ENCODE data around the genes NIPBL and LIFR.

DNA sequence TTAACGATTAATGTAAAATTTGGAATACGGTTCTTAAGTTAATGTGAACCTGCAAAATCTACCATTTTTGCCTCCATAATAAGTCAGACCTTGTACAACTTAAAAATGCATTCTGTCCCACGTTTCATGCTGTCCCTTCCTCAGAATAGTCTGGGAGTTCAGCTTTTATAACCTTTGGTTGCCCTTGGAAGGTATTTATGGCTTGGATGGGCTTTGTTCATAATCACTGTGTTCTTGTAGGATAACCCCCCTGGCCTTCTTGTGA, 41.9 kb downstream of the SLC1A3 start:
- RRBS, result no CpG with 5 or more reads among the region's 3 CpGs

- RRBS, result no CpG with 5 or more reads among the region's 3 CpGs
Observed at GRCh38 chr5:36723831-36724354, 117.5 kb downstream of the SLC1A3 start.

- RRBS, result no CpG with 5 or more reads among the region's 3 CpGs
Observed at GRCh38 chr5:36755240-36755637, 121.3 kb upstream of the NIPBL start.

GRCh38 chr5:36783120-36783686, 93.4 kb upstream of the NIPBL start:
- RRBS, result no CpG with 5 or more reads among the region's 22 CpGs

DNA sequence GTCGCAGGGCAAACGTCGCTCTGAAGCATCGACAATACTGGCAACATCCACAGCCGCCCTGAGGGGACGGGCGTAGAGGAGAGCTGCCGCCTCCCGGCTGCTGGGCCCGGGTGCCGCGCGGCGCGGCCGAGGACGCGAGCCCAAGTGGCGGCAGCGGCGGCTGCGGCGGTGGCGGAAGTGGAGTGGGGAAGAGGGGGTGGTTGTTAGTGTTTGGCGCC, 149 bp upstream of the NIPBL start:
- RRBS, result 1% methylated on average over 17 of the region's 25 CpGs

DNA sequence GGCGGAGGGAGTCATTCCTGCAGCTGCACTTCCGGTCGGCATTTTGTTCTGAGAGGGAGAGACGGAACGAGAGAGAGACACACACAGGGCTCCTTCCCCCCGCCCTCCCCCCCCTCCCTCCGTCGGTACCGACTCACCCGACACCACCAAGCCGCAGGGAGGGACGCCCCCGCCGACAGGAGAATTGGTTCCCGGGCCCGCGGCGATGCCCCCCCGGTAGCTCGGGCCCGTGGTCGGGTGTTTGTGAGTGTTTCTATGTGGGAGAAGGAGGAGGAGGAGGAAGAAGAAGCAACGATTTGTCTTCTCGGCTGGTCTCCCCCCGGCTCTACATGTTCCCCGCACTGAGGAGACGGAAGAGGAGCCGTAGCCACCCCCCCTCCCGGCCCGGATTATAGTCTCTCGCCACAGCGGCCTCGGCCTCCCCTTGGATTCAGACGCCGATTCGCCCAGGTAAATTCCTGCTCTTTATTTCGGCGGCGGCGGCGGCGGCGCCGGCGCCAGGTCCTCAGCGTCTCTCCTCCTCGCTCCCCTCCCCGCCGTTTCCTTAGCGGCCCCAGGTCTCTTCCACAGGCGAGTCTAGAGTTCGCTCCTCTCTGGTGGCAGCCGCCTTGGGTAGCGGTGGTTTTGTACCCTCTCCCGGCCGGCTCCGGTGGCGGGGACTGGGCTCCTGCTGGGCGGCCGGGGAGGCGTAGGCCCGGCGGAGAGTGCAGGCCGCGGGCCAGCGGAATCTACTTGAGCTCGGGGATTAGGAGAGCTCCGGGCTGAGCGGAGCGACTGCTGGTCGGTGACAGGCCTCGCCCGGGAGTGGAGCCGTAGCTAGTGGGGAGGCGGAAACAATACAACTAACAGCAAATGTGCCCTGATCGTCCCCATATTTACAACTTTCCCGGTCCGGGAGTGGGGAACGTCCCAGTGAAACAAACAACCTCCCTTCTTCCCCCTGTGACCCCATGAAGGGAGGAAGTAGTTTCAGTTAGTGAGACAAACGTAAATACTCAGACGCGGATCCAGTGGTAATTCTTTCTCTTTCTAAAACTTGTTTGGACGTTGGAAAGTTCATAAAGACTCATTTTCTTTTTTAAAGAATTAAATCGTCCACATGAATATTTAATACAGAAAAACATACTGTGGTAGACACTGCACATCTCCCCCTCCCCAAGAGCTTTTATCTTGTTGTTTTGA, at the start of gene NIPBL:
Gene NIPBL, plus strand, starts transcription at position 41 of the 1,182 bp plus-strand sequence.
- RRBS, result 1% methylated on average over 39 of the region's 84 CpGs

GRCh38 chr5:36878695-36879231, 2.2 kb downstream of the NIPBL start:
- RRBS, result no CpG with 5 or more reads among the region's 12 CpGs

DNA sequence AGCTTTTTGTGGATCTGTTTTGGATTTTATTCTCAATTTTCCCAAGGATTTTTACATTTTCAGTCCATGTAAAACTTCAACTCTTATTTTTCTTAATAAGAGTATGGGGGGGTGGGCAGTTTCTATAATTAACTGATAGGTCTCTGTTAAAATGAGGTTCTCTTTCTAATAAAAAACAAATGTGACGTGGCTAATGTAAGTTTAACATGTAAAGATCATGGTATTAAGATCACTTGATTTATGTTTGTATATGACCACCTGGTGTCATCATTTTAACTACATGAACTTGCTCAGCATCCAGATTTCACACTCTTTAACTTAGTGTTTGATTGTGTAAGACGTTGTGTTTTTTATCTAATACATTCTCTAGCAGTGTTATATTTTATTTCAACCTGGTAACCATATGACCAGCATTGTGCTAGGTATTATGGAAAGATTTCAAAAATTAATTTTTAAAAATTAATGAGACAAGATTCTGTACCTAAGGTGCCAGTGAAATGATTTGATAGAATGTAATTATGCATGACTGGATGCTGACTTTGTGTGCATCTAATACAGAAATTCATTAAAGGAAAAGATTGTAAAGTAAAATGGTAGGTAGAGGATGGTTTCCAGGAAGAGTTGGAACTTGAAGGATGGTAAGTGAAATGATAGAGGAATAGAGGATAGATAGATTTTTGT, 57.4 kb downstream of the NIPBL start:
- RRBS, result no CpG with 5 or more reads among the region's 2 CpGs

DNA sequence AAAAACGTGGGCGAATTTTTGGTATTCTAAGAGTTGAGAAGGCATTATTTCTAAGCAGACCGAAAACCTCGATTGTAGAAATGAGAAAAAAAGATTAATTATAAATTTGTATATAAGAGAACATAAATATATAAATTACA, 90.2 kb downstream of the NIPBL start:
- RRBS, result no CpG with 5 or more reads among the region's 4 CpGs

DNA sequence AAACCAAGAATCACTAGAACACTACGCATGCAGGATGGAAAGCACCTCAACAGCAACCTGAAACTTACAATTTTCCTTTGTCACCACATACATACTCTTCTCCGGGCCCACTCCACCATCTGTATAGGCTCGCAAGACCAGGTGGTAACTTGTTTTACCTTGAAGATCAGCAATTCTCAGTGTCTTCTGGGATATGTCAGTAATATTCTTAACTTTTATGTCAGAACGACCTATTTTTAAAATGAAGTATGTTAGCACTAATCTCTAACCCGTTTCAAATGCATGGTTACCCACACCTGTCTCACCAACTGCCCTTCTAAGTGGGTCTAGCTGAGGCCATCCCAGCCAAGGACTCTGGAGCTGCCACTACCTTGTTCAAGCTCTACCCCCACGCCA, 70.7 kb downstream of the LIFR start:
- RRBS, result no CpG with 5 or more reads among the region's 6 CpGs

GRCh38 chr5:38542462-38543193, 13.8 kb downstream of the LIFR start:
- RRBS, result no CpG with 5 or more reads among the region's 6 CpGs

- RRBS, result no CpG with 5 or more reads among the region's 6 CpGs
Observed at GRCh38 chr5:38552718-38553544, 3.5 kb downstream of the LIFR start.

DNA sequence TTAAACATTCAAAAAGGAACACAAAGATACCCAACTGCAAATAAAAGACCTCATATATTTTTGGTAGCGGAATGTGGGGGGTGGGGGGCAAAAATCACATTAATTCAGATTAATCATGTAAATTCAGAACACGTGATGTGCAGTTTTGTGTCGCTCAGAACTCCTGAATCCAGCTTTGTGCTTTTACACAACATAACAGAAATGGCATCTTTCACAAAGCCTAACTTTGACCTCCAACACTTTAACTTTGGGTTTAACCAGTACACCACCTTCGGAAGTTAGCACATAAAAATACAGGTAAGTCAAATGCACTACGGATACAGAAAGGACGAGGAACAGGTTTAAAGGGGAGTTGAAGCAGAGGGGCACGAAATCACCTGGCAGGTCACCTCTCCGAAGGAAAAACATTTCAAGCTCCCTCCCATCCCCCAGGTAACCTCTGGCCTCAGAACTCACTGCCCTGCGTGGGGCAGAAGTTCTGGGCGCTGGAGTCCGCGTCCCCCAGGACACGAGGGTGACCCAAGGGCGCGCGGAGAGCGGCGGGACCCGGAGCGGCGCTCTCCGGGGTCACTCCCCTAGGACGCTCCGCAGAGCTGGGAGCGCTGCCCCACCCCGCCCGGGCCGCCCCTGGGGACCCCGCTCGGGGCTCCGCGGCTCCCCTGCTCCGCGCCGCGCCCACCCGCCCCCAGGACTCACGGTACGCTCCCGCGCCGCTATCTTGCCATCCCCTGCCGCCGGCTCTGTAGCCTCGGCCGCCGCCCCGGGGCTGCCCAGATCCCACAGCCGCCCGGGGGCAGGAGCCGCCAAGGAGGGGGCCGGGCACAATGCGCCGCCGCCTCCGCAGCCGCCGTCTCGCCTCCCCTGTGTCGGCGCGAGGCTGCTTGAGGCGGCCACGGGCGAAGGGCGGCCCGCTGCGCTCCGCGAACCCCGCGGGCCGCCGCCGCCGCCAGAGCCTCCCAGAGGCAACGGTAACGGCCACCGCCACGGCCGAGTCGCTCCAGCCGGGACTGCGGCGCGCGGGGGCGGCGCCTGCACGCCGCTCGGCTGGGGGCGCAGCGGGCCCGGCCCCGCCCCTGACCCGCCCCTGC, at the start of gene LIFR:
Gene LIFR, minus strand, starts transcription at position 1,009 of the 1,088 bp plus-strand sequence.
- RRBS, result 2% methylated on average over 19 of the region's 97 CpGs

GRCh38 chr5:38825533-38825839, 20.3 kb upstream of the OSMR start:
- RRBS, result no CpG with 5 or more reads among the region's 1 CpG

DNA sequence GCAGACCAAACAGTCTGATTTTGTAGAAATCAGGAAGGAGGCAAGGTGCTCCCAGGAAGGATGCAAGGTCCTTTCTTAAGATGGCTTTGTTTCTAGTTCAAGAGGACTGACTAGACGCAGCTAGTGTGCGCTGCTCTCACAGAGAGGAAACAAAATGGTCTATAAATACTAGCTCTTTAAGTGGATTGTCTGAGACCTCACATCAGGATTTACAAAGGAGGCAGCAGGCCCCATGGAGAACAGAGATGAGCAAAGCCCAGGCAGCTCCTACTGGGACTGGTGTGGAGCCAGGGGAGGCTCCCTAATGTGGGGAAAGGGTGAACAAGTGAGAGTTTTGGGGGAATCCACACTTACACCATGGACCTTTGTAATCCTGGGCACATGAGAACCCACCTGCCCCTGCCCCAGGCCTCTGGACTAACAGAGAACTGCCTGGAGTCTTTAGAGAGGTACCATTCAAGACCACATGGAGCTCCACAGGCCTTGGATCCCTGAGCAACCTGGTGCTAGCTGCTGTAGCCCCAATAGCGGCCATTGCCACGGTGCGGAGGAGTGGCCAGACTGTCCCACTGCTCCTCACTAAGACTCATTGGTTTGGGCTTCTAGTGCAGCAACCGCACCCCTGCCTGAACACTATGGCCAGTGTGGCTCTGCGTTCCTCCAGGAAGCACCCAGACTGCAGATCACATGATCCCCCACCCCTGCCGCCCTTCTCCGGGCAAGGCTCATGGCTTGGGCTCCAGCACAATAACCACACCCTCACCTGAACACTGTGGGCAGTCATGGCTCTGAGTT, 45.6 kb downstream of the OSMR start:
- RRBS, result no CpG with 5 or more reads among the region's 9 CpGs

- RRBS, result no CpG with 5 or more reads among the region's 4 CpGs
Observed at GRCh38 chr5:38979523-38980282, 94.5 kb downstream of the RICTOR start.

DNA sequence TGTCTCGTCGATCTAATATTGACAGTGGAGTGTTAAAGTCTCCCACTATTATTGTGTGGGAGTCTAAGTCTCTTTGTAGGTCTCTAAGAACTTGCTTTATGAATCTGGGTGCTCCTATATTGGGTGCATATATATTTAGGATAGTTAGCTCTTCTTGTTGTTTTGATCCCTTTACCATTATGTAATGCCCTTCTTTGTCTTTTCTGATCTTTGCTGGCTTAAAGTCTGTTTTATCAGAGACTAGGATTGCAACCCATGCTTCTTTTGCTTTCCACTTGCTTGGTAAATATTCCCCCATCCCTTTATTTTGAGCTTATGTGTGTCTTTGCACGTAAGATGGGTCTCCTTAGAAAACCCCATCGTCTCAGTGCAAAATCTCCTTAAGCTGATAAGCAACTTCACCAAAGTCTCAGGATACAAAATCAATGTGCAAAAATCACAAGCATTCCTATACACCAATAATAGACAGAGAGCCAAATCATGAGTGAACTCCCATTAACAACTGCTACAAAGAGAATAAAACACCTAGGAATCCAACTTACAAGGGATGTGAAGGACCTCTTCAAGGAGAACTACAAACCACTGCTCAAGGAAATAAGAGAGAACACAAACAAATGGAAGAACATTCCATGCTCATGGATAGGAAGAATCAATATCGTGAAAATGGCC, 85.8 kb downstream of the RICTOR start:
- RRBS, result no CpG with 5 or more reads among the region's 5 CpGs

DNA sequence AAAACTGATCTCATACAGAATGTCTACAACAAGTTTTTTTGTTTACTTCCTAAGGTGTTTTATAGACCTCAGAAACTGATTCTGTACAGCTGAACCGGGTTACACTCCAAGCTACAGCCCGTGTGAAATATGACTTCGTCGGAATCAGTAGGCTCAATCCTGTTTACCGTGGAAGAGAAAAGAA, 1.2 kb downstream of the RICTOR start:
- RRBS, result no CpG with 5 or more reads among the region's 5 CpGs

- RRBS, result no CpG with 5 or more reads among the region's 10 CpGs
Observed at GRCh38 chr5:39208346-39208880, 10.9 kb downstream of the FYB1 start.

DNA sequence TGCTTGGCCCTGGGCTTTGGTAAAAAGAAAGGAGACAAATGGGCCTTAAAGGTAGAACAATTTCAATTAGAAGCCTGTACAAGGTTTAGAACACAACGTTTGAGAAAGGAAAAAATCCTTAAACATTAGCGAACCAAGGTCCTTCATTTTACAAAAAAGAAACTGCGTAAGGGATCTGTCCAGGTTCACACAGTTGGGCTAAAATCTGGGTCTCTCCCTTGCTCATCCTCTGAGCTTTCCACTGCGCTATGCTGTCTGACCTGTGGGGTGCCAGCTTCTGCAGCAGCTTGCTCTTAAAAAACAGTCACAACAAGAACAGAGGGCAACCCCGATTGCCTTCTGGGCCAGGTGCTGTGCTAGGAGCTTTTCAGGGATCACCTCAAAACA, 2.2 kb downstream of the FYB1 start:
- RRBS, result no CpG with 5 or more reads among the region's 5 CpGs

Measured in hTERT-HM (cell line).